Heart (tissue), 3 donors: ENCODE measurements around a stretch of chr18.

GRCh38 chr18:76483096-76484135 is 11.6 kb downstream of the ZNF516 start:
- RAMPAGE, long total RNA, 2 experiments = no peak in any of the 2 experiments

DNA sequence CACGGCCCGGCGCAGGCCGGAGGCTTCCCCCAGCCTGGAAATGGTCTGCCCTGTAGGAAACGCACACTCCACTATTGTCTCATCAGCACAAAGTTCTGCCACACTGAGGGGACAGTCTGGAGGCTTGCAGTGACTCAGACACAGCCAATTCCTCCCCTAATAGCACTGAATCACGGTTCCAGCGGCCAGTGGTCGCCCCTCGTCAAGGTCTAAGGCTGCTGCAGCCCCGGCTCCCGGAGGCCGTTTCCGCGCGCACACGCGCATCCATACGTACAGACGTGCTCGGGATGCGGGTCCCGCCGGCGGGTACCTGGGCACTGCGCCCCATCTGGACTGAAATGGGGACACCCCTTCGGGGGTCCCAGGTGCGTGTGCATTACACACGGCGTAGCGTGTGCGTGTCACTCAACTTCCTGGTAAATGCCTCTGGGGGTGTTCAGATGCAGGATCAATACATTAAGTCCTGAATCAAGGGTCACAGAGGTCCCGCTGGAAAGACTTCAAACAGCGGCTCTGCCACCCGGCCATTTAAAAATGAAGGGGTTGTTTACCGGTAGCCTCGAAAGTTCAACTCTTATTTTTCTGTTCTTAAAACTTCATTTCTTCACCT is 485 bp upstream of the ZNF516 start:
- RAMPAGE, long total RNA, 2 experiments = no peak in any of the 2 experiments

DNA sequence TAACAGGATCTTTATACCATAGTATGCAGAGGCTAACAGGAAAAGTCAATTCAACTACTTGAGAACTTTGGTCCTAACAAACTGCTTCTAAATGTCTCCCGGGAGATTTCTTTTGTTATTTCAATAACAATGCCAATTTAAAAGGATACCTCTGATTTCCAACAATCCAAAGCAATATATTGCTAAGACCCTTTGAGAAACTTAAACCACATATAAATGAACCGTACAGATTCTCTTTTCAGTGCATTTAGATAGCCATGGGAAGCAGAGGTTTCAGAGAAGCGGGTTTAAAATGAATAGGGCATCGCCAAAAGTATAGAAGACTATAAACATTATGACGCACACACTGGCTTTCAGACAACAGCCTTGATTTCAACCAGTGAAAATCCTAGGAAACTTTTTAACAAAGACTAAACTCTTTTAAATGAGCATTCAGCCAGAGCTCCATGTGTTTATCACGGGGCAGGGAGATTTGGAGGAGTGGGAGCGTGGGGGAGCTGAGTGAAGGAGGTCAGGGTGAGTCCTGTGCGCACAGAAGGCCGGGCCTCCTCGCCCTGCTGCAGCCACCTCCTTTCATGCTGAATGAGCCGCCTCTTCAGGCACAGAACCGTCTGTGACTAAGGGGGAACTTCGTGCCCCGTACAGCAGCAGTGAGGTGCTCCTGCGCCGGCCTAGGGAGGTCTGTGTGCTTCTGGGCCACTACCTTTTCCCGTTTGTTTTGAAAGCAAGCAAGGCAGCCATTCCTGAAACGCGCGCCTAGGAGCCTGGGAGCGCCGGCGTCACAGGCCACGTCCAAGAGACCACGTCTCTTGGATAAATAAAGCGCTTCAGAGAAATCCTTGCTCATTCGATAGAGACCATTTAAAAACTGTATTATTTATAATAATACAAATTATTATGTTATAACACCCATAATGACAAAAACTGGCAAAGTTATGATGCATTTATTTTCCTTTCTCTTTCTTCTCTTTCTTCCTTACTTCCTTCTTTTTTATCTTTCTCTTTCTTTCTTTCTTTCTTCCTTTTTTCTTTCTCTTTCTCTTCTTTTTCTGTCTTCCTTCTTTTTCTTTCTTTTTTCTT is 27.0 kb upstream of the ZNF516 start:
- RAMPAGE, long total RNA, 2 experiments = no peak in any of the 2 experiments

- RAMPAGE, long total RNA, 2 experiments = no peak in any of the 2 experiments
Observed at GRCh38 chr18:76573263-76573811, 78.3 kb upstream of the ZNF516 start.

- RAMPAGE, long total RNA, 2 experiments = no peak in any of the 2 experiments
Observed at GRCh38 chr18:77013525-77014810, 118.6 kb downstream of the MBP start.

GRCh38 chr18:77084637-77085050 is 47.9 kb downstream of the MBP start:
- RAMPAGE, long total RNA, 2 experiments = no peak in any of the 2 experiments

GRCh38 chr18:77088745-77089740 is 43.5 kb downstream of the MBP start:
- RAMPAGE, long total RNA, 2 experiments = no peak in any of the 2 experiments

GRCh38 chr18:77092204-77093228 is 40.1 kb downstream of the MBP start:
- RAMPAGE, long total RNA, 2 experiments = no peak in any of the 2 experiments

DNA sequence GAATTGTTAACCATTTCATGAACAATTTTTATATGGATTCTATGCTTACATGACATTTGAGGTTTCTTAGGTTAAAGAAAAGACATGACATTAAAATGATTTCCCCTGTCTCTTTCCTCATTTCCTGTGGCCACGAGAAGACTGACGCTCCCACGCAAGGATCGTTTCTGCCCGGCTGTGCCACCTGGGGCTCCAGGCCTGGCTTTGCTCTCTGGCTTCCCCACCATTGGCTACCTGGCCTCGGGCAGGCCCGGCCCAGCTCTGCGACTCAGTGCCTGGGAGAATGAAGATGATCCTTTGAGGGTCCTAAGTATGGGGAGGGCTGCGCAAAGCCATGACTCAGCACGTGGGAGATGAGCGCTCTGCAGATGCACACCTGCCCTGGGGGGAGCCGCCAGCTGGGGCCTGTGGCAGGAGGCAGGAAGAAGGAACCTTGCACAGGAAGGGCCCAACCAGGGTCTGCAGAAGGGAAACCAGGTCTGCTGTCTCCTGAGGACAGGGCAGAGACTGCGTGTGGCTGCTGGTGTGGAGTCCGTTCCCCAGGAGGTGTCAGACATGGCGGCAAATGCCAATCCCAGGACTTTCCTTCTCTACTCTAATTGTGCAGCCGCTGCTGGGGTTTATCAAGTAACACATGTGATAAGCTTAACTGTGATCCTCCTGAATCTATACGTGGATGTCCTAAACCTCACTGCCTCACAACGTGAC is 33.0 kb downstream of the MBP start:
- RAMPAGE, long total RNA, 2 experiments = no peak in any of the 2 experiments

- RAMPAGE, long total RNA, 2 experiments = no peak in any of the 2 experiments
Observed at GRCh38 chr18:77101163-77102573, 30.9 kb downstream of the MBP start.

GRCh38 chr18:77111861-77112846 is 20.4 kb downstream of the MBP start:
- RAMPAGE, long total RNA, 2 experiments = no peak in any of the 2 experiments

GRCh38 chr18:77123285-77123594 is 9.3 kb downstream of the MBP start:
- RAMPAGE, long total RNA, 2 experiments = no peak in any of the 2 experiments

GRCh38 chr18:77634480-77634873 is 384.8 kb downstream of the GALR1 start:
- RAMPAGE, long total RNA, 2 experiments = no peak in any of the 2 experiments

DNA sequence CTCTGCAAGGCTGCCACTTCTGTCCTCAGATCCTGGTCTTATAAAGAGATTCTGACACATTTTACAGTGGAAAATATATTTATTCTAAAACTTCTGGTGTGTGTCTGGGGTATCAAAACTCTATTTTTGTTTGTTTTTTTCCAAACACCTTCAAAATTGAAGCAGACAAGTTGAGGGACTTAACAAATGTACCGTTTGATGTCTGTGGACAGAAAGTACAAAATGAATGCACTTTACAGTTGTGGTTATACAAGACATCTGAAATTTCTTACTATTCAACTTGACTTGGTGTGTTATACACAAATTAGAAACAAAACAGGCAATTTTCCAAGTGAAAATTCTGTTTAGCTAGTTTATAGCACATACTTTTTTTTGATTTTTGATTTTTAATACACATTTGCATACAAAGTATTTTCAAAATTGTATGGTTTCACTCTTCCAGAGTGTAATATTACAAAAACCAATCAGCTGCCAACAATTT is 823.1 kb upstream of the SALL3 start:
- RAMPAGE, long total RNA, 2 experiments = no peak in any of the 2 experiments

DNA sequence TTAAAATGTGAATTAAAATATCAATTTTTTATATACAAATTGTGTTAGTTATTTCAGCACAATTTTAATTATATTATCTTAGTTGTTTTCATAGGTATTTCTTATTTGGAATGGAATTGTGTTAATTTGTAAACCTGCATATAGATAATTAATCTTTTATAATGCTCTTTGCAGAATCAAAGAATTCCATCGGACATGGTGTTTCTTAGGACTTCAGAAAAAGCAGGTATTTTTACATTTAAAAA is 85.1 kb downstream of the ATP9B start:
- RAMPAGE, long total RNA, 2 experiments = no peak in any of the 2 experiments

- RAMPAGE, long total RNA, 2 experiments = no peak in any of the 2 experiments
Observed at GRCh38 chr18:79252241-79252859, 143.4 kb upstream of the NFATC1 start.

GRCh38 chr18:79354511-79355403 is 41.0 kb upstream of the NFATC1 start:
- RAMPAGE, long total RNA, 2 experiments = no peak in any of the 2 experiments

DNA sequence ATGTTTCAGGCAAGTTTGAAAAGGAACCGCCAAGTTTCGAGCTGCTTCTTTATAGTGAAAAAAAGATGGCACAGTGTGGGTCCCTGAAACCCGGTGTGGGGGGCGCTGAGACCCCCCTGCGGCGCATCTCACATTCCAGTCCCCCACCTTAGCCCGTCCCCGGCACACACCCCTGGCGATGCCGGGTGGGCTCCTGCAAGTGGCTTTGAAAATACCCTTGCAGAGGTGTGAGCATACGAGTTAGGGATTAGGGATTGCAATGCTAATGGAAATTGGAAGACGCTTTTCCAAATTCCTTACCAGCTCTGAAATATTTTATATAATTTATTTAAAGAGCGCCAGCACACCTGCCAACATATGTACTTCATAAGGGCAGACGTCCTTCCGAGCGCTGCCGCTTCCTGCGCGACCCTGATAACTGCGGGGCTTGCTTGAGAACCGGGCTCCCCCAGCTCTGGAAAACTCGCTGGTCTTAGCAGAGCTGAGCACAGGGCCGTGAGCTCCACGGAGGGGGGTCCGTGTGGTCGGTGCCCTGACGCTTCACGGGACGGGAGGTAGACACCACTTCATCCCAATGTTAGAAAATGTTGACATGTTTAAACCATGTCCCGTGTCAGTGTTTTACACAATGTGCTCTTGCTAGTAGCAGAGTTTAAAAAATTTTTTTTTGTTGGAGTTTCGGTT is 1.4 kb downstream of the NFATC1 start:
- RAMPAGE, long total RNA, 2 experiments = no peak in any of the 2 experiments

DNA sequence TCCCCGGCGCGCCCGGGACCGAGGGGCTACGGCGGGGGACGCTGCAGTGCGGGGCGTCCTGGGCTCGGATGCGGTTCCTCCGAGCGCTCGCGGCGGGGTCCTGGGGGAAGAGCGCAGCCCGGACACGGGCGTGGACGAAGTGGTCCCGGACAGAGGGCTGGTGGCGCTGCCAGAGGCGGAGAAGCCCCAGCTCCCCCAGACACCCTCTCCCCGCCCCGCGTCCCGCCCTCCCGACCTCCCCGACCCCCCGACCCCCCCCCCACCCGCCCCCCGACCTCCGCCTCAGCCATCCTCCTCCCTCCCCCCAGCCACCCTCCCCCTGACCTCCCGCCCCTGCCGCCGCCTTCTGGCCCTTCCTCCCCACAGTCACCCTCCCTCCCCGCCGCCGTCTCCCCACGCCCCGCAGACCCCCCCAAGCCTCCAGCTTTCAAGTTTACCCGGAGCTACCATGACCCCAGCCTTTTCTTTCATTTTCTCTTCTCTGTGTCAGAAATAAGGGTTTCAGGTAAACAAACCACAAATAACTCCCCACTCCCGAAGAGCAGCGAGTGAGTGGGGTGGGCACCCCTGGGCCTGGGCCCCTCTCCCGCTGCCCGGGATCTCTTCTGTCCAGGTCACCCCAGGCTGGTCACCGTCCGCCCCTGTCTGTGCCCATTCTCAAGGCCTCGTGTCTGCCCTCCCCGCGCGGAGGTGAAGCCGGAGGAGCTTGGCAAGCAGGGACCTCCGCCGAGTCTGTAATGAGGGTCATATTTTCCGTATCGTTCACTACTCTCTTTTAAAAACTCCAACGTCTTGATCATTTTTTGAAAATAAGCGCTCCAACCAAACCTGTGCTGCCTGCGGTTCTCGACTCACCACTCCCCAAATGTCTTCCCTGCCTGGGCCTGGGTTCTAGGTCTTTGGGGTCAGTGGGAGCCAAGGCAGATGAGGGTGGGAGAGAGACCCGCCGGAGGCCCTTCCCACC is 5.1 kb downstream of the NFATC1 start:
- RAMPAGE, long total RNA, 2 experiments = no peak in any of the 2 experiments

GRCh38 chr18:79401721-79402349 is 6.1 kb downstream of the NFATC1 start:
- RAMPAGE, long total RNA, 2 experiments = no peak in any of the 2 experiments